Measurements from ENCODE around the gene ADCYAP1.

DNA sequence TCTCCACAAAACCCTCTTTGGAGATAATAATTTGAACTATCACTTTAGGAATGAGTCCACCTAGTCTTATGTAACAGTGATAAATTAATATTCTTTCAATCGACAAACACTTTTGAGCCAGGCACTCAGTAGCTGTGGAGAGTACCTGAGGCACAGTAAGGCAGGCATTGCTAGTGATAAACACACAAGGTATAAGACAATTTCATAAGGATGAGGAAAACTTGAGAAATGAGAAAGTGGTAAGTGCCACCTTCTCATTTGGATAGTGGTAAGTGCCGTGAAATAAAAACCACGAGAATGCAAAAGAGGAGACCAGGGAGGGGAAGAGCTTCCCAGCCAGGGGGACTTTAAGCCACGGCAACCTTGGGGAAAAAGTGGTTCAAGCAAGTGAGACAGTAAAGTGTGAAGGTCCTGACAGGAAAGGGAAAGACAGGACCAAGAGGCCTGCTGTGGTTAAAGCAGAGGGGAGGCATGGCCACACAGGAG lies 50.4 kb downstream of the THOC1 start:
- RRBS: no CpG with 5 or more reads among the region's 4 CpGs

- RRBS: no CpG with 5 or more reads among the region's 1 CpG
Measured at GRCh38 chr18:254130-254600, 13.7 kb downstream of the THOC1 start.

DNA sequence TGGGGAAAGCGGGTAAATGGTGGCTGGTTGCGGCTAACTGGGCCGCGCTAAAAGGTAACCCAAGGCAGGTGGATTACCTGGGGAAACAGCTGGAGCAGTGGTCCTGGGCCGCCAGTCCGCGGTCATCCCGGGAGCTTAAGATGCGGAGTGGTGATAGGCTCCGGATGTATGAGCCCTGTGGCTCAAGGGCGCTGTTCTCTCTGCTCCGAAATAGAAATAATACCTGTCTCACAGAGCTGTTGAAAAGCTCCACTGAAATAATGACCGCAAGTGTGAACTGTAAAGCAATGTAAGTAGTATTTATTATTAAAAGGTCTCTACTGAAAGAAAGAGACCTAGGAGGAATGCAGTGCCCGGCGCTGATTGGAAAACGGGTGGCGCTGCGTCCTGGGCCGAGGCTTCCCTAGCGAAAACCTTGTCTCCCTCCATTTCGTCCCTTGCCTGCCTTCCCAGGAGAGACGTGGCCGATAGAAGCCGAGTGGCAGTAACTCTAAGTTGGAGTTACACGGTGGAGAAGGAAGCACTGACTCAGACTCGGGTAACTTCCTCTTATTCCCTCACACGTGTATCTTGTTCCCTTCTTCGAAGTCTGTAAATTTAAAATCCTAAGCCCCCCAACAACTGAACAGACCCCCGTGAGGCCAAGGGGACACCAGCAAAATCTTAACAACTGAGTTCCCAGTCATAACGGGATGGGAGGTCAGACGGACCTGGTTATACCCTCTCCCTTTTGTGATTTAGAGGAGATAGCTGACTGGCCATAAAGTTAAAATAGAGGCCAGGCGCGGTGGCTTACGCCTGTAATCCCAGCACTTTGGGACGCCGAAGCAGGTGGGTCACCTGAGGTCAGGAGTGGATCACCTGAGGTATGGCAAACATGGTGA lies 731 bp upstream of the THOC1 start:
- RRBS: no CpG with 5 or more reads among the region's 36 CpGs

GRCh38 chr18:361980-362208 lies 94.0 kb upstream of the THOC1 start:
- RRBS: no CpG with 5 or more reads among the region's 5 CpGs

DNA sequence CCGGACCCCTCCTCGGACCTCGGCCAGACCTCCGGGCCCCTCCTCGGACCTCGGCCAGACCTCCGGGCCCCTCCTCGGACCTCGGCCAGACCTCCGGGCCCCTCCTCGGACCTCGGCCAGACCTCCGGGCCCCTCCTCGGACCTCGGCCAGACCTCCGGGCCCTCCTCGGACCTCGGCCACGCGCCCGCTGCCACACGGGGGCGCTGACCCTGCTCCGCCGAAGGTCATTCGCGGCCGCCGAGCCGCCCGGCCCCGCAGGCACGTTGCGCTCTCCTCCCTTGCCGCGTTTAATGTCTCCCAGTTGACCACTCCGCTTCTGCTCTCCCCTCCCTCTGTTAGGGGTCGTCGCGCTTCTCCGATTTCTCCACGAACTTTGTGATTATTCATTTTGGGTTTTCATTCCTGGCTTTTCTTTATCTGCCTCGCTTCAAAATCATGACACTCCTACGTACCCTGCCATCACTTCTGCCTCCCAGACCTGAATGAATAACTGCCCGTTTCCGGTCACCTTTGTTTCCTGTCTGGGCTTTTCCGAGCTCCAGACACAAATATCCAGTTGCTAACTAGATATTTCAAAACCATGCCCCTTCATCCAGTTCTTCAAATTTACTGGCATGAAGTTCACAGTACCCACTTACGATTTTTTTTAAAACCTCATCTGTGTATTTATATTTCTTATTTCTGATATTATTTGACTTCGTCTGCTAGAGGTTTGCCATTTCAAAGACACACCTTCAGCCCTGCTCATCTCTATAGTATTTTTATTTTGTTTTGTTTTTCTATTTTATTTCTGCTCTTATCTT lies 14.8 kb upstream of the COLEC12 start:
- RRBS: no CpG with 5 or more reads among the region's 49 CpGs

DNA sequence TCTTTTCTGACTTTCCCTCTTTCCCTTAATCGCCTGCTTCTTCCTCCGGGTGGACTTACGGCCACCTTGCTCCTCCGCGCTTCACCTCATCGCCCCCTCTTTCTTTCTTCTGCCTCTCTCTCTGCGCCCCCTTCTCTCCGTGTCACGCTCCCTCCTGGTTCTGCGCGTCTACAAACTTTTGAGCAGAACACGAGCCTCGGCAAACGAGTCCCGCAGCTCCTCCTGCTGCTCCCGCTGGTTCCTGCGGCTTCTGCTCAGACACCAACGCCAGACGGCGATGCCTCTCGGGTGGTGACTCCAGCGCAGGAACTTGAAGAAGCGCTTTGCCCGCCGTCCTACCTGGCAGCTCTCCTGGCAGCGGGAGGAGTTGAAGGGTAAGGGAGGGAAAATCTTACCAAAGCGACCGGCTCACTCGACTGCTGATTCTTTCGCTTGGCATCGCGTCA lies at the start of gene ADCYAP1:
Gene ADCYAP1, plus strand, starts transcription at position 185 of the 446 bp plus-strand sequence.
- RRBS: 95% methylated on average over 5 of the region's 32 CpGs

GRCh38 chr18:2247240-2247724 lies 324.0 kb downstream of the METTL4 start:
- RRBS: no CpG with 5 or more reads among the region's 26 CpGs

- RRBS: no CpG with 5 or more reads among the region's 2 CpGs
Measured at GRCh38 chr18:2555813-2556147, 15.5 kb downstream of the METTL4 start.

DNA sequence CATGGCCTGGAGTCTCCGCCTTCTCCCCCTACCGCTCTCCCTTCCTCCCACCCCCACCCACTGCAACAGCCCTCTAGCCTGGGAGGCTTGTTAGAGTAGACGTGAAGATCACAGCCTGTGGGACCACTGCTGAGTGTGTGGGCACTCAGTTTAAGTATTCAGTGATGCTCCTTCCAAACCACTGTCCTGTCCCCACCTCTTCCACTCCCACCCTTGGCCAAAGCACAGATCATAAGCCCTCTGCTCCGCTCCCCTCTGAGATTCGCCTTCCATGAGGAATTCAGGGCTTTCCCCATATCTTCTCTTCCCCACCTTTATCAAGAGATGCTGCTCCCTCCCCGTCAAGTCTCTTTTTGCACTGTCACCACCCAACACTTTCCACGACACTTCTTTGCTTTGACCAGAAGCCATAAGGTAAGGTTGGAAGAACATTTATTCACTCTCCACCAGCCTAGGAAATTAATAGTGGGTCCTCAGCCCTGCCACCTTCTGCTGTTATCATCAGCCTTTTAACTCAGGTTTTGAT lies 1.8 kb downstream of the METTL4 start:
- RRBS: no CpG with 5 or more reads among the region's 7 CpGs

DNA sequence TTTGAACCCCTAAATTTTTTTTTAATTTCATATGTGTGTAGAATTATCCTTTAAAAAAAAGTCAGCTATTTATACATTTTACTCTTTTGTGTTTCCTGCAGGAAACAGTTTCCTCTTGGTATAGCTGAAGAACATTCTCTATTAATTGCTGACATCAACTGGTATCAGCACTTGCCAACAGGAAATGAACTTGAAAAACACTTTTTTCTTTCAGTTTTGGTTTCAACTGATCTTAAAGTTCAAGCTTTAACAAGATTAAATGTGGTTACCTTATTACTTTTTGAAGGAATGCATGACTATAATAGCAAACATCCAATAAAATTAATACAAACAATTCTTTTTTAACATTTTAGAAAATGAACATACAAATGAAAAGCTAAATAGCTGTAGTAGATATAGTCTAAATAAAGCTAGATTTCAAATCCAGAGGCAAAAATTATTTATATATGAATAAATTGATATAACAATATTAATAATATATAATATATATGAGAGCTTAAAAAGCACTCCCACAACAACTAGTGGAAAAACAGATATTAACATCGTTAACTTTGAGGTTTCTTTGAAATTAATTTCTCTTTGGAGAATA lies 34.4 kb downstream of the NDC80 start:
- RRBS: no CpG with 5 or more reads among the region's 1 CpG

DNA sequence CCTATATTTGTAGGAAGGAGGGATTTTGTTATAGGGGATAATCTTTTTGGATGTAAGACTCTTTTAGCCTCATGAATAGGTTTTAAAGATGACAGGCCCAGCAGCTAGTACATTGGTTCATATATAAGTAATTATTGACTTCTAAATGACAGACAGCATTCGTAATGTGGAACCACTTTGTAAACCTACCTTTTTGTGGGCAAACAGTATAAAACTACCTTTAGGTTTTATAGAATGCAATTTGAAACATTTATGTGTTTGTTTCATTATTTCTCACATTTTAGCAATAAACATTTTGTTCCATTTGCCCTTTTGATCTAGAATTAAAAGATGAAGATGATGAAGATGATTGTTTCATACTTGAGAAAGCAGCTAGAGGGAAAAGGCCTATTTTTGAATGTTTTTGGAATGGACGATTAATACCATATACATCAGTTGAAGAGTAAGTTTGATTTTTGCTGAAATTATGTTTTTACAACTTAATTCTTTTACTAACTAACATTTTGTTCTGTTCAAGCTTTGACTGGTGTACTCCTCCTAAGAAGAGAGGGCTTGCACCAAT lies 44.8 kb downstream of the SMCHD1 start:
- RRBS: no CpG with 5 or more reads among the region's 2 CpGs

DNA sequence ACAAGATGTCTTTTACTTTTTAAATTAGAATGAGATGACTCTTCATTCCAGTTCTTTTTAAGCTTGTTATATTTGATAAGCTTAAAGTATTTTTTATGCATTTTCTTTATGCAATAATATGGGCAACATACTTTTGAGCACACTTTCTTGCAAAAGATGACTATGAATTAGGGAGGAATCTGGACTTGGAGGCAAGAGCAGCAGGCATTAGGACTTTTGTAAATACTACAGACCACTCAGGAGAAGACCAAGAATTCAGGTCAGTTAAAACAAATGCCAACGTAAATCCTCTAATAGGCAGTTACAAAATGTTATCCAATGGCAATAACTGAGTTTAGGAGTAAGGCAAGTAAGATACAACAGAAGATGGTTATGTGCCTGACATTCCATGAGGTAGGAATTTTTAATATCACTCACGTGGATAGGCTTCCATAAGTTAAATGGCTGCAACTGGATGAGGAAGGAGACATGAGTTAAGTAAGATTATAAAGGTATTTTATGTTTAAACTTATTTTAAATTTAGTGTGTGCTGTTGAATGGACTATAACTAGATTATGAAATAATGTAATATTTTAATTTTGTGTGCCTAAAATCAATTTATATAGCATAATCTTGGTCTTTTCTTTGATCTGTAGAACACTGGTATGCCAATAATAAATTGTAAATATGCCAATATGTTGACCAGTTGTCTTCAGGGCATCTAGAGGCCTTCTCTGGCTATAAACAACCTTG lies 75.4 kb downstream of the SMCHD1 start:
- RRBS: no CpG with 5 or more reads among the region's 2 CpGs

DNA sequence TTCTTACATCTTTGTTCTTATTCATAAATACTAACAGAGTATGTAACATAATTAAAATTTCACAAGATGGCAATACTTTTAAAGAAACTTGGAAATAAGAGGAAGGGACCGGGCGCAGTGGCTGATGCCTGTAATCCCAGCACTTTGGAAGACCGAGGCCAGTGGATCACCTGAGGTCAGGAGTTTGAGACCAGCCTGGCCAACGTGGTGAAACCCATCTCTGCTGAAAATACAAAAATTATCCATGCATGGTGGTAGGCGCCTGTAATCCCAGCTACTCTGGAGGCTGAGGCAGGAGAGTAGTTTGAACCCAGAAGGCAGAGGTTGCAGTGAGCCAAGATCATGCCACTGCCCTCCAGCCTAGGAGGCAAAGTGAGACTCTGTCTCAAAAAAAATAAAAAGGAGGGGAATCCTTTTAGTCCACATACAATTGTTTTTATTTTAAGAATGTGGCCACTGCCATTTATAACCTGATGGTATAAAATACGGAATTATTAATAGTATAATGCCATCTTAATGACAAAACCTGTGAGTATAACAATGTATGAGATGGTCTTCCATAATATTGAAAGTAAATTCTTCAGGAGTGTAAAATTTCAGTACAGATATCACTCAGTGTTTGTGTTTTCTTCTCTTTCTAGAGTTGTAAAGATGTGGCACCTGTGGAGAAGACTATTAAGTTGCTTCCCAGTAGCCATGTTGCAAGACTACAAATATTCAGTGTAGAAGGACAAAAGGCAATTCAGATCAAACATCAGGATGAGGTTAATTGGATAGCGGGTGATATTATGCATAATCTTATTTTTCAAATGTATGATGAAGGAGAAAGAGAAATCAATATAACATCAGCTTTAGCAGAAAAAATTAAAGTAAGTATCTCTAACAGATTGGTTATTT lies 76.3 kb downstream of the SMCHD1 start:
- RRBS: no CpG with 5 or more reads among the region's 7 CpGs

DNA sequence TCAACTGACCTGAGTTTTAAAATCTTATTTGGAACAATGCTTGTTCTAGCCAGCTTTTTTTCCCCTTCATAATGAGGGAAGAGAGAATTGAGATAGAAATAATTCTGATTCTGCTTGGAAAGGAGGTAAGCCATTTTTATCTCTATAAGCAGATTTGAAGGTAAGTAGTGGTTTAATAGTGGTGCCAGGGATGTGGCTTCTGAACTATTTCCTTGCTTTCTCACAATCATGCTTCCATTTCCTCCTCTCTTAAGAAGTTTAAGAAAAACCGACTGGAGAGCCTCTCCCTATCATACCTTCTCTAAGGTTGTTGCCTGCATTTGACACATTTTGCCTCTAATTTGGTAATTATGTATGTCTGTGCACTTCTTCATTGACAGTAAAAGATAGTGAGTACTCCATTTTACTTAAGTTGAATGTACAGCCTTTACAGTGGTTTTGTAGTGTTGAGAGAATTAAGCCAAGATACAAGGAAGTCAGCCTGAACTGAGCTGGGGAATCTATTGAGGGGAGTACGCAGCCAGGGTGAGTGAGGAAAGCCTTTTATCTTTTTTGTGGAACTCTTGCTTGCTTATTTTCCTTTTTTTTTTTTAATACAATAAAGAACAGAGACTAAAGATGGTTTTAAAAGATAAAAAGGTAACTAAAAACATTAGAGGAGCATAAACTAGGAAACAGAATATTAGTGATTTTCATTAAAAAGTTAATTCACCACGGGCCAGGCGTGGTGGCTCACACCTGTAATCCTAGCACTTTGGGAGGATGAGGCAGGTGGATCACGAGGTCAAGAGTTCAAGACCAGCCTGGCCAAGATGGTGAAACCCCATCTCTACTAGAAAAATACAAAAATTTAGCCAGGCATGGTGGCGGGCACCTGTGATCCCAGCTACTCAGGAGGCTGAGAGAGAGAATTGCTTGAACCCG lies 78.8 kb downstream of the SMCHD1 start:
- RRBS: no CpG with 5 or more reads among the region's 7 CpGs

GRCh38 chr18:2780642-2781204 lies 66.1 kb upstream of the EMILIN2 start:
- RRBS: no CpG with 5 or more reads among the region's 3 CpGs

DNA sequence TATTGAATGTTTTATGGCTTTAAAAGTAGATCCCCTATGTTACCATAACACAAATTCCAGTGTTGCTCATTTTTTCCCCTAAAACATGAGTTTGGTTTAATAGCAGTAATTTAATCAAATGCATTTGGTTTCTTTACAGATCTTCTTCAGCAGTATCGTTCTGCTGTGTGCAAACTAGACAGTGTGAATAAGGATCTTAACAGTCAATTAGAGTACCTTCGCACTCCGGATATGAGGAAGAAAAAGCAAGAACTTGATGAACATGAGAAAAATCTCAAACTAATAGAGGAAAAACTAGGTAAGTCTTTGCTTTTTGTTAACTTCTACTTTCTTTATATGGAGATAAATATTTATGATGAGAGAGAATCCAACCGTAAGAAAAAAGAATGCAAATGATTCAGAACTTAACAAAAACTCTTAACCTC lies 51.0 kb upstream of the EMILIN2 start:
- RRBS: no CpG with 5 or more reads among the region's 4 CpGs

GRCh38 chr18:2870270-2871063 lies 23.7 kb downstream of the EMILIN2 start:
- RRBS: no CpG with 5 or more reads among the region's 9 CpGs

DNA sequence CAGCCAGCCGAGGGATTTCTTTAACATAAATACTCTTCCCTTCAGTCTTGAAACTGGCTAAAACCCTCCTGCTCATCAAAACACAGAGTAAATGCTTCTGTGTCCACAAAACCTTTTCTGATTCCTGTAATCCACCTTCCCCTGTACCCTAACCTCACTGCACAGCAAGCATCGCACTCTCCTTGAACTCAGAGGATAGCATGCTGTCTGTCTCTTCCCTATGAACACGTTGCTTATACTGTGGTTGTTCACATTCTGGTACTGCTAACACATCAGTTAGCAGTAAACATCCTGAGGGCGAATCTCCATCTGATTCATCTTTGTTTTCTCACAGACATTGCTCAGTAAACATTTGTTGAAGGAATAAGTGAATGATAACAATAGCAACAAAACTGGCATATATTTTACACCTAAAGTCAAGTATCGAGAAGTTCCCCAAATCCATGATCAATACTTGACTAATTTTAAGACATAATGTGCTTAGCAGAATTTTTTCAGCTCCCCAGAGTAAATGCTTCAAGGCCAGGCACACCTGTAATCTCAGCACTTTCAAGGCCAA lies 45.5 kb upstream of the LPIN2 start:
- RRBS: no CpG with 5 or more reads among the region's 5 CpGs

GRCh38 chr18:3170386-3170749 lies 49.4 kb downstream of the MYOM1 start:
- RRBS: no CpG with 5 or more reads among the region's 2 CpGs

GRCh38 chr18:3230296-3230979 lies 10.7 kb upstream of the MYOM1 start:
- RRBS: no CpG with 5 or more reads among the region's 7 CpGs